Thoracic aorta (tissue), 1 donor: ENCODE measurements around the genes GALNTL6 and GALNT7.

GRCh38 chr4:167897123-167897561, 195.2 kb upstream of the ANXA10 start:
- RAMPAGE, long total RNA = no peak

- RAMPAGE, long total RNA = no peak
These were observed 7.2 kb upstream of the DDX60L start for GRCh38 chr4:168487390-168487986.

DNA sequence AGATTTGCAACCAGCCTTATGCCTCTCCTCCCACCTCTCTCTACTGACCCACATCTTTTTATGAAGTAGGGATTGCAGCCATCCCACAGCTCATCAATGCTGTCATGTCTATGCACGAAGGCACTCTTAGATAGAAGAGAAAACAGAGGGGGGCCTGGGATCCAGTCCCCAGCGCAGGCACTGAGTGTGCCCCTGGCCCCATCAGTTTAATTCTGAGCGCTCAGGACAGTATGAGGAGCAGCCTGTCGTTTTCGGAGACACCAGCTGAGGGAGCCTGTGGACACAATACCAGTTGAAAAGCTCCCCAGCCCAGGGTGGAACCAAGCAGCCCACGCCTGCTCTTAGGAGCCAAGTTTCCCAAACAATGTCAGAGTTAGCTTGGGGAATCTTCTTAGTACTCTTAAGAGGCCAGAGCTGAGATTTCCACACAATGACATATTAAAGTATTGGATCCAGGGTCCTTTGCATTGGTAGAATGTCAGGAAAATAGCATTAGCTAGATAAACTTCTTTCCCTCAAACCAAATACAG, 88.7 kb downstream of the PALLD start:
- RAMPAGE, long total RNA = no peak

GRCh38 chr4:168773489-168773775, 236.6 kb downstream of the CBR4 start:
- RAMPAGE, long total RNA = no peak

DNA sequence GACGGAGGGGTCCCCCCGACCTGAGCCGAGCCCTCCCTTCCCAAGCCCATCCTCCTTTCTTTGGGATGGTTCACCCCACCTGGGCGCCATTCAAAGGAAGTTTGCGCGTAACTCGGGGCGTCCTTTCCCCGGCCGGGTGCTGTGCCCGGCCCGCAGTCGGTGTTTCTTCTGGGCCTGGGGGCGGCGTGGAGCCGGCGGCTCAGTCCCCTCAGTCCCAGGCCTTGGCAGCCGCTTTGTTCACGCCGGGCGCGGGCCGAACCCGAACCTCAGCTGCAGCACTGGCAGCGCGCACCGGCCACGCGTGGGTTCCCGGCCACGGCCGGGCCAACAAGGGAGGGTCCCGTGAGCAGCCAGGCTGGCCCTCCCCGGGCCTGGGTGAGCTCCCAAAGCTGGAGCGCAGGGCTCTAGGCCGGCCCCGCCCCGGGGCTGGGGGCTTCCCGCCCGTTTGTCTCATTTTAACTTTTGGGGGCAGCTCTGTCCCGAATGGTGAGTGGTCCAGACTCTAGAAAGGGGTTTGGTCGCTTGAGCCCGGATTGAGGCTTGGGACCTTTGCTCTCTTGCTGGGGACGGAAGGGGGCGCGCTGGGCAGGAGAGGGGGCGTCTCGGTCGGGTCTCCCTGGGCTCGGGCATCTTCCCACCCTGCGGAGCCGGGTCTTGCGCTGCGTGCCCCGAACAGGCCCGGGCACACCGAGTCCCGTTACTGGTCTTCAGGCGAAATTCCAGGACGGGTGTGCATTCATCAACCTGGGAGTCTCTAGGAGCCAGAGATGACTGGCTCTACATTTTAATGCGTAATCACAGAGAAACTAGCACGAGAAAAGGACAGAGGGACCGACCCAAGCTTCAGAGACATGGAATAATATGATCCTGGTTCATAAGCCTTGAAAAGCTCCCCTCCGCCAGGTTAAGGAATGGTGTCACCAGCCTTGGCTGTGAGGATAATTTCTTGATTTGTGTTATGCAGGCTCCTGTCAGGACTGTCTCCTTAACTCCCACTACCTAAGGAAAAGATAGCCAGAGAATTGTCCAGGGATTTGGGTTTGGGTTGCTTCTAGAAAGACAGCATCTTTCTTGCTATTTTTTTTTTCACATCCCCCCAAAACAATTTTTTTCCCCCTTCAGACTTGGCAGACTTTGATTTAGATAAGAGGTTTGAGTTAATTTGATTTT, 177.0 kb downstream of the CBR4 start:
- RAMPAGE, long total RNA = no peak

DNA sequence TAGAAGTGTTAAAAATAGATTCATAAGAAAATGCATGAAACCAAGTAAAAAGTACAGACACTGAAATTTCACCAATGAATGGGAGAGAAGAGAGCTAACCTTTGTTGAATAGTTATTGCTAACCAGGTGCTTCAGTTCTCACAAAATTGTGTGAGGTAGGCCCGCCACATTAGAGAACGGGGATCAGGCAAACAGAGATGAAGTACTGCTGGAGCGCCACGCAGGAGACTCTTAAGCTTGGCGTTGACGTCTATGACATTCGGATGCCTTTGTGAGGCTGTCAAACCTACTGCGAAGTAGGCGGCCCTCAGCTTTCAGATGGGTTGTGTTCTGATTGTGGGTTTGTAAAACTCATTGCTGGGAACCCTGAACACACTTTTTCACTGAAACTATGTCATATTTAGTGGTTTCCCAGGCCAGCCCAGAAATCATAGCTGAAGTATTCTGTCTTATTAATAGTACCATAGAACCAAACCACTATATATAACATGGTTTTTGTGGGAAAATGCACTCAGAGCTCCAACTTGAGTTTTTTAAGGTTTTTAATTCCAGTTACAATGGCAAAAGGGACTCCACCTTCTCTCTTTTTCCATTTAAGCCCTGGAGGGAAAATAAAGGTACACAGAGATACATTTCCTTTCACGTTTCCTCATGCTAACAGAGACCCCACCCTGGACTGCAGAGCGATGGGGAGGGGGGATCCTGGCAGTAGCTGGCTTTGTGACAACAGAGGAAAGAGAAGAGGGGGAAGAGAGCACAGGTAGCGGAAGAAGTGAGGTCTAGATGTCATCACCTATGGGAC, 173.4 kb downstream of the CBR4 start:
- RAMPAGE, long total RNA = no peak

DNA sequence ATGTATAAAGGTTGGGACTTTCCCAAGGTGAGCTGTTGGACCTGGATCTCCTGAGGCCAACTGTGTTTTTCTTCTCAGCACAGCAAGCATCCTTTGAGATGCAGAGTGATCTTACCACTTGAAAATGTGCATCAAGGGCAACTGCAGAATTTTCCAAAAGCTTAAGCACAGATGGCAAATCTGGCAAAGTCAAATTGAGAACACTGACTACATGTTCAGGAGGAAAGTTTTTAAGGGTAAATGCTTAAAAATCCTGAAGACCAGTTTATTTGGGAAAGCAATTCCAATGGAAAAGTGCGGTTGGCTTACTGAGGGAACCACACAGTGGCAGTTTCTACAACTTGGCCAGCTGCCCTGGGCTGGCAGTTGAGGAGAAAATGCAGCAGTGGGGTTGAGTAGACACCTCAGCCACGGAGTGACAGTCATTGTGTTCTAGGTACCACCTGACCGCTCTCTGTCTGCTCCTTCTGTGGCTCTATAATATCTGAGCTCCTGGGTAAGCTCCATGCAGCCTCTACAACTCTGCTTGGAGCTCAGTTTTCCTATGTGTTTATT, 168.8 kb downstream of the CBR4 start:
- RAMPAGE, long total RNA = no peak

DNA sequence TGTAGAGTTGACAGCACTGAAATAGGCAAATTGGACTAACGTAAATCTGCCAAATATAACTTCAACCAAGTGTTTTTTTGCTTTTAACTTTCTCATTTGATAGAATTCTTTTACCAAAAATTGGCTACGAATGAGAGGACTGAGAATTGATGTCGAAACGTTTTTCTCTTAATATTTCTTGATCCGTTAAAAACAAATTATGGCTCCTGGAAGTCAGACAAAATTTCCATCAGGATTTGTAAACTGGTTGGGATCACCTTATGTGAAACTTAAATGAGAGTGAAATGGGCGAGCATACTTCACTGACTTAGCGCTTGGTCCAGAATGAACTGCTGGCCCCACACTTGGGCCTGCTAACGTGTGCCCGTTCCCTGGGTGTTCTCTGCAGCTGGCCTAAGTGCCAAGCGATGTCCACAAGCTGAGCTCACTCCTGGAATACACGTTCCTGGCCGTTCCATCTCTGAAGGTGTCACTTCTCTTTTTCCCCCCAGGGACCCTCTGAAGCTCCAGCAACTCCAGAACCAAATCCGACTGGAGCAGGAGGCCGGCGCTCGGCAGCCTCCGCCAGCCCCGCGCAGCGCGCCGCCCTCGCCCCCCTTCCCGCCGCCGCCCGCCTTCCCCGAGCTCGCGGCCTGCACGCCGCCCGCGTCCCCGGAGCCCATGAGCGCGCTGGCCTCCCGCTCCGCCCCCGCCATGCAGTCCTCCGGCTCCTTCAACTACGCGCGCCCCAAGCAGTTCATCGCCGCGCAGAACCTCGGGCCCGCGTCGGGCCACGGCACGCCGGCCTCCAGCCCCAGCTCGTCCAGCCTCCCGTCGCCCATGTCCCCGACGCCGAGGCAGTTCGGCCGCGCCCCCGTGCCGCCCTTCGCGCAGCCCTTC, 132.6 kb downstream of the CBR4 start:
- RAMPAGE, long total RNA = no peak

DNA sequence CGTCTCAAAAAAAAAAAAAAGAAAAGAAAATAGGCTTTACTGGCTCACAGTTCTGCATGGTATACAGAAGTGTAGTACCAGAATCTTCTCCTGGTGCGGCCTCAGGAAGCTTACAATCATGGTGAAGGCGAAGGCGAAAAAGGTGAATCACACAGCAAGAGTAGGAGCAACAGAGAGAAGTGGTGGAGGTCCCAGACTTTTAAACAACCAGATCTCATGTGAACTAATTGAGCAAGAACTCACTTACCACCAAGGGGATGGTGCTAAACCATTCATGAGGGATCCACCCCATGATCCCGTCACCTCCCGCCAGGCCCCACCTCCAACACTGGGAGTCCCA, 110.2 kb downstream of the CBR4 start:
- RAMPAGE, long total RNA = no peak

GRCh38 chr4:169000307-169000689, 9.8 kb downstream of the CBR4 start:
- RAMPAGE, long total RNA = no peak

- RAMPAGE, long total RNA = no peak
These were observed 173 bp upstream of the CBR4 start for GRCh38 chr4:169010315-169010540.

- RAMPAGE, long total RNA = no peak
These were observed 37.9 kb upstream of the CBR4 start for GRCh38 chr4:169047976-169048296.

DNA sequence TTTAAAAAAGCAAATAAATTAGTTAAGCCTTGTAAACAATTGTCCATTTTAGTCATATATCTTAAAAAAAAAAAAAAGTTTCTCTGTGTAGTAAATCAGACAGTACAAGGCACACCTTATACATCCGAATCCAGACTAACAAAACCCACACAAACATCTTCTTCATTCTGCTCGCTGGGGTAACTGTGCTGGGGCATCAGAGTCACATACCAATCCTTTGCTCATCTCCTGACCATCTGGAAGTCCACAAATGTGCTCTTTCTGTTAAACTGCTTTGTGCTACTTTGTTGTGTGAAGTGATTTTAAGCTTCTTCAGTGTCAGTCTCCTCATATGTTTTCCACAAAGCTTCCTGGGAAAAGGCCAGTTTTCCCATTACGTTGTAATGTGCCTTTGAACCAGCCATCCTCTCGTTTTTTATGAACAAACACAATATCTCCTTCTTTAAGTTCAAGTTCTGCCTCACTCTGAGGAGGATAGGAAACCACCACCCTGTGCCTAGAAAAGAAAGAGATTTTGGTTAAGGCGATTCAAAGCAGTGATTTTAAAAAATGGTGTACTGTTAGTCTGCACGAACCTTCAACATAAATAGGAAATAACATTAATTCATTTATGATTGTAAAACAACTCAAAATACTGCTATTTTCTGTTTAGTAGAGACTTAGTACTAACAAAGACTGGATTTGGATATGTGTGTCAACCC, 86.3 kb upstream of the CBR4 start:
- RAMPAGE, long total RNA = no peak

- RAMPAGE, long total RNA = no peak
These were observed 49.8 kb downstream of the SH3RF1 start for GRCh38 chr4:169220770-169221460.

GRCh38 chr4:169254553-169255051, 16.2 kb downstream of the SH3RF1 start:
- RAMPAGE, long total RNA = no peak

- RAMPAGE, long total RNA = no peak
These were observed 842 bp upstream of the NEK1 start for GRCh38 chr4:169613003-169613847.

GRCh38 chr4:169618408-169618709, 2.0 kb upstream of the CLCN3 start:
- RAMPAGE, long total RNA = no peak

DNA sequence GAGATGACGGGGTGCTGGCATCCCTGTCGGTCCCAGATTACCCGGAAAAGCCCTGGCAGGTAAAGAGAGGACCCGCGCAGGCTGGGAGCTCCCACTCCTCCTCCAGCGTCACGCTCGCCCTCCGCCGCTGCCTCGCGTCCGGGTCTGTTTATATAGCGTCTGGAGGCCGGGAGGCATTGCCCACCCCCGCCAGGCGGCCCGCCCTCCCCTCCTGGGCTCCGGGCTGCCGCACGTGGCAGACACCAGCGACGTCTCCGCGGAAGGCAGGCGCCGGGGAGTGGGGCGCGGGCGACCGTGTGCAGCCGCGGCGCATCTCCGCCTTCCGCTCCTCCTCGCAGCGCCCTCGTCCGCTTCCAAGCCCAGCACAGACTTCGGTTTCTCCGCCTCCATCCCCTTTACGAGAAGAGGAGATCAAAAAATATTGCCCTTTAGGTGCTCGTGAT, at the start of gene GALNTL6:
TSS of gene GALNTL6 (plus strand) at position 236 of the 443 bp plus-strand sequence.
- RAMPAGE, long total RNA = no peak

DNA sequence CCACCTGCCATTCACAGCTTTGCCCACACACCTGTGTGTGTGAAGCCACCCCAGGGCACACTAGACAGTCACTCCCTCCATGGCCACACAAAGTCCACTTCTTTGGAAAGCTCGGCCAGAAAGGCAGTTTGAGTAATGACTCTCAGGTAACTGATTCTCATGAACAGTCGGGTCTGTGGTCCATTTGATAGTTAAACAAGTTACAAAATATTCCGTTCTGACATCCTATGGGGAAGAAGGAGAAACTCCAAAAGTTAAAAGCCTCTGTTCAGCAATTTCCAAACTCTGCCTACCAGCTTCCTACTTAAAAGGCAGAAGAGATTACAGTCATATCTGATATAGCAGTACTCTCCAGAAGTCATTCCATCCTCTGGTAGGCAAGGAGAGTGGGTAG, 205.0 kb upstream of the GALNT7 start:
- RAMPAGE, long total RNA = no peak

DNA sequence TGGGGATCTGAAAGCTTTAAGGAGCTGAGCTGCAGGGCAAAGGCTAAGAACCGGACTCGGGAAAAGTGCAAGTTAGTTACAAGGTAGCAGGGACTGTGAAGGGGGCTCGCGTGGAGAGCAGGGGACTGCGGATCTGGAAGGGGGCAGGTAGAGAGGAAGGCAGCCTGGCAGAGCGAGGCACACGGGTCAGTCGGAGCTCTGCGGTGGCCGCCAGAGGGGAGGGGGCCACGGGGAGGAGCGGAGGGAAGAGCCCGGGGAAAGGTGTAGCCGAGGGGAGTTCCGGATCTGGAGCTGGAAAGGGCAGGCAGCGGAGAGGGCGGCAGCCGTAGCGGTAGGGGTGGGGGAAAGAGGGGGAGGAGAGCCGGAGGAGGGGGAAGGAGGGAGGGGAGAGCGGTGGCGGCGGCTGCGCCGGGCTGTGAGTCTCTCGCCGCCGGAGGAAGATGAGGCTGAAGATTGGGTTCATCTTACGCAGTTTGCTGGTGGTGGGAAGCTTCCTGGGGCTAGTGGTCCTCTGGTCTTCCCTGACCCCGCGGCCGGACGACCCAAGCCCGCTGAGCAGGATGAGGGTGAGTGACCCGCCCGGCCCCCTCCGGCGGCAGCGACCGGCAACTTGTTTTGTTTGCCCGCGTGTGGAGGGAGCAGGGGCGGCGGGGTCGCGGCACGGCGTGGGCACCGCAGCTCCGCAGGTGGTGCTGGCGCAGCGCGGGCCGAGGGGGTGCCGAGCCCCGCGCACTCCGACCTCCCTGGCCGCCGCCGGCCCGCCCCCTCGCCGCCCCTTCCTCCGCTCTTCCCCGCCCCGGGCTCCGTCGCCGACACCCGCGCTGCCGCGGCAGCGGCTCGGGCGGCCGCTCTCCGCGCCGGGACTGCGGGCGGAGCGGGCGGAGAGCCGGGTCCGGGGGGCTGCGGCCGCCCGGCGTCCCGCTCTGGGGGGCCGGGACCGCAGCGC, at the start of gene GALNT7:
TSS of gene GALNT7 (plus strand) at position 416 of the 946 bp plus-strand sequence.
- RAMPAGE, long total RNA = start-site peak on the minus strand centred at position 512 of the sequence, 395 bp wide, 6 reads; start-site peak on the plus strand centred at position 395 of the sequence, 56 bp wide, 162 reads